Sciatic nerve (tissue), 1 donor: ENCODE results near the gene CYB5R4.

DNA sequence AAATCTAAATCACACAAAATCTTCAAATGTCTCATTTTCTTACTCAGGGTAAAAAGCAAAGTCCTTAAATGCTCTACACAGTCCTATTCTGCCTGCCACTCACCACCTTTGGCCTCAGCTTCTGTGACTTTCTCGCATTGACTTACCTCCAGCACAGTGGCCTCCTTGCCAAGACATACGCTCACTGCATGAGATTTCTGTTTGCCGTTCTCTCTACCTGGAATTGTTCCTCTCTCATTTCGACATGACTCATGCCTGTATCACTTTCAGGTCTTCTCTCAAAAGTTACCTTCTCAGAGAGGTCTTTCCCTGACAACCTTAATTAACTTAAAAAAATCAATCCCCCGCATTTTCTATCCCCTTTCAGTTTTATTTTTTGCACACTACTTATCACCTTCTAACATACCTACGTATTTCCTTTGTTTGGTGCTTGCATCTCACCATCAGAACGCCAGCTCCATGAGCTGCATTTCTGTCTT, 24.6 kb downstream of the TENT5A start:
- PRO-cap: no peak

DNA sequence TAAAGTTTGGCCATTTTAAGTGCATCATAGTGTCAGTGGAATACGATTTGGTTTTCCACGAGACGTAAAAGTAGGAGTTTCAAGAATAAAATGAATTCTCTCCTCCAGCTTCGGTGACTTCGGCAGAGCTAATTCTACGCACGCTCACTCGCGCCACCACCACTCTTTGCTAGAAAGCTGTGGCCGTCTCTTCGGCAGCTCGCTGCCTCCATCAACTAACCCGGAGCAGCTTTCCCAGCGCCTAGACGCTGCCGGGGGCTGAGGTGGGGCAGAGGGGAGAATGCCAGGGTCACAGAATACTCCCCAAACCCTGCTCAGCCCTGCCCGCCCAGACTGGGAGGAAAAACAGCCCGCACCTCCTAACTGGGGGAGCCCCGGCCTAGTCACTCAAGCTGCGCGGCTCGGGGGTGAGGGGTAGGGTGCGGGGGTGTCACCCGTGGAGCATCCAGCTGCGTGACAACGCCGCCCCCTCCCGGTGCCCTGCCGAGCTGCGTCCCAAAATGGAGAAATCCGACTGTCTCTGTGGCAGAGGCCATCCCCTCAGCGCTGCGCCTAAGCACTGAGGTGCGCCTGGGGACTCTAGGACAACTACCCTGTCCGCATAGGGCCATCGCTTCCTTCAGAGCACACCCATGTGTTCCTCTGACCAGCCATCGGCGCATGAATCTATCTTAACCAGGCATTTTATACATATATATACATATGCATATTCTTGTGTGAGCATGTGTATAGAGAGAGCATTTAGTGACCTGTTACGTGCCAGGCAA, 1.3 kb upstream of the TENT5A start:
- PRO-cap: unidirectional peak, plus-strand start at position 147 of the sequence; bidirectional peak, plus-strand start at position 352 of the sequence, minus-strand start at position 335 of the sequence; unidirectional peak, minus-strand start at position 388 of the sequence

DNA sequence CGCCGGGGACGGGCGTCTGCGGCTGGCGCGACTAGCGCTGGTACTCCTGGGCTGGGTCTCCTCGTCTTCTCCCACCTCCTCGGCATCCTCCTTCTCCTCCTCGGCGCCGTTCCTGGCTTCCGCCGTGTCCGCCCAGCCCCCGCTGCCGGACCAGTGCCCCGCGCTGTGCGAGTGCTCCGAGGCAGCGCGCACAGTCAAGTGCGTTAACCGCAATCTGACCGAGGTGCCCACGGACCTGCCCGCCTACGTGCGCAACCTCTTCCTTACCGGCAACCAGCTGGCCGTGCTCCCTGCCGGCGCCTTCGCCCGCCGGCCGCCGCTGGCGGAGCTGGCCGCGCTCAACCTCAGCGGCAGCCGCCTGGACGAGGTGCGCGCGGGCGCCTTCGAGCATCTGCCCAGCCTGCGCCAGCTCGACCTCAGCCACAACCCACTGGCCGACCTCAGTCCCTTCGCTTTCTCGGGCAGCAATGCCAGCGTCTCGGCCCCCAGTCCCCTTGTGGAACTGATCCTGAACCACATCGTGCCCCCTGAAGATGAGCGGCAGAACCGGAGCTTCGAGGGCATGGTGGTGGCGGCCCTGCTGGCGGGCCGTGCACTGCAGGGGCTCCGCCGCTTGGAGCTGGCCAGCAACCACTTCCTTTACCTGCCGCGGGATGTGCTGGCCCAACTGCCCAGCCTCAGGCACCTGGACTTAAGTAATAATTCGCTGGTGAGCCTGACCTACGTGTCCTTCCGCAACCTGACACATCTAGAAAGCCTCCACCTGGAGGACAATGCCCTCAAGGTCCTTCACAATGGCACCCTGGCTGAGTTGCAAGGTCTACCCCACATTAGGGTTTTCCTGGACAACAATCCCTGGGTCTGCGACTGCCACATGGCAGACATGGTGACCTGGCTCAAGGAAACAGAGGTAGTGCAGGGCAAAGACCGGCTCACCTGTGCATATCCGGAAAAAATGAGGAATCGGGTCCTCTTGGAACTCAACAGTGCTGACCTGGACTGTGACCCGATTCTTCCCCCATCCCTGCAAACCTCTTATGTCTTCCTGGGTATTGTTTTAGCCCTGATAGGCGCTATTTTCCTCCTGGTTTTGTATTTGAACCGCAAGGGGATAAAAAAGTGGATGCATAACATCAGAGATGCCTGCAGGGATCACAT, 1.8 kb downstream of the TPBG start:
- PRO-cap: unidirectional peak, minus-strand start at position 155 of the sequence; unidirectional peak, minus-strand start at position 196 of the sequence

GRCh38 chr6:83333679-83334062, 97.2 kb downstream of the ME1 start:
- PRO-cap: no peak

GRCh38 chr6:83334063-83334279, 96.9 kb downstream of the ME1 start:
- PRO-cap: no peak

DNA sequence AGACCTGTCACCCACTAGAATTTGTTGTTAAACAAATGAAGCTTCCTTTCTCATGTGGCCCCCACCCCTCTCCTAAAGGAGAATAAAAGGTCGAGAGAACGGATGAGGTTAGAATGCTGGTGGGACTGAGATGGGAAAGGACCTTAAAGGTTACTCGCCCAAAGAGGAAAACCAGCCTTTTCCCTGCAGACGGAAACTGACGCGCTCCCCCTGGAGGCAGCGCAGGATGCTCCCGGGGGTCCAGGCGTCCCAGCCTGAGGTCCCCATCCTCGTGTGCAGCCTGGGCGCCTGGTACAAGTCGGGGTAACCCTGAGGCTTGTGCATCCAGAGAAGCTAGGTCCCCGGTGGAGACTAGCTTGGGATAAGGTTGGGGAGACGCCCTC, 555 bp upstream of the PRSS35 start:
- PRO-cap: no peak

DNA sequence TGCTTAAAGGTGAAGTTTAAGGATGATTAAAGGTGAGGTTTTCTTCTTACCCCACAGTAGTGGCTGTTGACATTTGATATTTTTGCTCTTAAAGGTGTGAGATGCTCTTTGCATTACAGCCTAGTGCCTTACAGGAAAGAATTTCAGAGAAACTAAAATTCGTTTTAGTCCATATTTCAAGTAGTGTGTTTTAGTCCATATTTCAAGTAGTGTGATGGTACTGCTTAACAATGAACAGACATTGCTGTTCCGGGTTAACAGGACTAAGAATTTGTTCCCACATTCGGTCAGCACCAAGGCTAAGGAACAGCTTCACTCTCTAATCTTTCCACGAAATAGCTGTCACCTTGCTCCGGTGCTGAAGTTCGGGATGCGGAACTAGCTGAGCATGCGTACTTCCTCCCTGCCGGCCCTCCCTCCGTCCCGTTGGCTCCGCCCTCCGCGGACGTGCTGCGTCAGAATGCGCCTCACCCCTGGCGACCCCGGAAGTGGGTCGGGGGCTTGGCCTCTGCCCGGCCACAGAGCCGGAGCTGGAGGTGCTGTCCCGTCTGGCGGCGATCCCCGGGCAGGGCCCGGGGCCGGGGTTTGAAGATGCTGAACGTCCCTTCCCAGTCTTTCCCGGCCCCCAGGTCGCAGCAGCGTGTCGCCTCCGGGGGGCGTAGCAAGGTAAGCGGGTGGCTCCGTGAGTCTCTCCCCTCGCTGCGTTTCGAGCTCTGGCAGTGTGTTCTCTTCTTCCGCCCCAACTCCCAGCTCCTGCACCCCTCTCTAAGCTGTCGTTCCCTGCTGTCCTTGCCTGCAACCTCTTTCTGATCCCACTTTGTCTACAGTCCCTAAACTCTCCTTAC, at the start of gene CYB5R4:
Gene CYB5R4, plus strand, starts transcription at position 498 of the 845 bp plus-strand sequence.
- PRO-cap: bidirectional peak, plus-strand start at position 487 of the sequence, minus-strand start at position 428 of the sequence

DNA sequence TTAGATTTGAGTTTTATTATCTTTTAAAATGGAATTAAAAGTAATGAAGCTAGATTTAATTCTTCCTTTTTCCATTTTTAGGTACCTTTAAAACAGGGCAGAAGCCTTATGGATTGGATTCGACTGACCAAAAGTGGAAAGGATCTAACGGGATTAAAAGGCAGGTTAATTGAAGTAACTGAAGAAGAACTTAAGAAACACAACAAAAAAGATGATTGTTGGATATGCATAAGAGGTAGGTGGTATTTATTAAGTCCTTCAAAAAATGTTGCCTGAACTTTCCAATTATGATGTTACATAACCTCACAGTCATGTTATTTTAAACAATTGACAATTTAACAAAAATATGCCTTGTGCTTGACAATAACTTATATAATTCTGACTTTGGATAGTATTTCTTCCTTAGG, 4.6 kb downstream of the CYB5R4 start:
- PRO-cap: no peak

DNA sequence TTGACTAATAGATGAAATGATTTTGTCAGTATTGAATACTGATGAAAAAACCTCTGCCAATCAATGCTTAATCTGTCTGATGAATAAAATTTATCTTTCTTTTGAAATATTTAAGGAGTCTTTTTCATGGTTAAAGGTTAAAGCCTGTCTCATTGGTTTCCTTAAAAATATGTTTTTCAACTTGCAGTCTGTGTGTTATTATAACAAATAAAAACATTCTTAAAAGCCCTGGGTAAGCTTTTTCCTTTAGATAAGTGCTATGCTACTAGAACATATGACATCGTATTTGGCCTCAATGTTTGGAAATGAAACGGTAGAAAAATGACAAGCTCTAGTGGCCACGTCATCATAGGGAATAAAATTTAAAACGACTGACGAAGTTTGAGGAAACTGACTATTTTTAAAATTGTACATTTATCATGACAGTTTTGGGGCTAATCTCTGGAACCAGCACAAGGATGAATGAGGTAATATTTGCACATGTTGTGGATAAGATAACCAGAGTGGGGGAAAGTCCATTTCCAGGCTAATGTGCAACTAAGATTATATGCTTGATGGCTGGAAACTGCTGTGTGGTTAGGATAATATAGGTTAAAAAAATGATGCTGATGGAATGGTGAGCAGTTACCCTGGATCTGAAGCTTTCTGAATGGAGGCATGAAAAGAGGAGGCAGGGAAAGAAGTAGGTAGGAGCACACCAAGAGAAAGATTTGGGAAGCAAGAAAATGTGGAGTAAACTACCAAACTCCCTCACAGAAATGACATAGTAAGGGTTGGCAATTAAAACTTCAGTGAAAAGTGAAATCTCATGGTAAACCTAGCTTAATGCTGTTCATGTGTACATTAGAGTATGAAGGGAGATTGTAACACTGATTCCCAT, 42.5 kb upstream of the CEP162 start:
- PRO-cap: no peak

- PRO-cap: no peak
Observed at GRCh38 chr6:85061721-85062177, 297.4 kb upstream of the TBX18 start.

DNA sequence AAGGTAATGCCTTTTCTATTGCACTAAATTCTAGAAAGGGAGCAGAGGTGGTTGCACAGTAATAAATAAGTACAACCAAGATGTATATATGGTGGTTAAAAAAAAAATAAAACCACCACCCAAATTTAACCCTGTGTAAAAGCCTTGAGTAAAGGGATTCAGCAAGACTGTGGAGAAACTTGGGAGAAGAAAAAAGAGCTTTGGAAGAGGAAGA, 1.4 kb downstream of the NT5E start:
- PRO-cap: no peak

DNA sequence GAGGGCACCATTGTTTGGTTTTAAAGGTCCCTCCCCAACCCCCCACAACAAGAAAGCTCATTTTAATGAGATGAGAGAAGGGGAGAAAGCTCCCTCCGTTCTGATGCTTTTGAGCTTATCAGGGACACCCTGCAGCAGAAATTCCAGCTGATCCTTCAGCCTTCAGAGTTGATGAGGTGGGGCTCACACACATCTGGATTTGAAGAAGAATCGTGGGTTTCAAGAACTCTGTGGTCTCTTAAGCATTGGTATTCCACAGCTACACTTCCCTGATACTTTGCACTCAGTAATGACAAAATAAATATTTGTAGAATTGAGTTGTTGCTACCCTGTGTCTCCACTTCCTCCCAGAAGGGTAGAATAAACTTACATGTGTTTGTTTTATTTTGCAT, 2.0 kb downstream of the NT5E start:
- PRO-cap: no peak

DNA sequence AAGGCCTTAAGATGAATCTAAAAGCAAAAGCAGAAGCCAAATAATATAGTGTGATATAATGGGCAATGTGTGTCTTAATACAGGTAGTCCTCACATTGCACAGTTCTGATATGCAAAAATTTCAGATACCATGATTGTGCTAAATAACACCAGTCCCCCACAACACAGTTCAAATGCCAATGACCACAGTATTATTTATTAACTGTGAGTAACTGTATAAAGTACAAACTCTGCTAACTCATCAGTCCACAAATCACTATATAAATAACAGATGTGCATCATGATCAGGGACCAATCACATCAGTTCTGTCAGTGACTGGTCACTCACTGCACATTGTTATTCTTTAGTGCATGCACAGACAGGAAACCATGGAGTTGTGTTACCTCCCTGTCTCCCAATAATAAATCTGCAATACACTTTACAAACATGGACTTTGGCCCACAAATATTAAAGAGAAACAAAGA, 18.5 kb downstream of the SNX14 start:
- PRO-cap: no peak

- PRO-cap: no peak
Observed at GRCh38 chr6:85609626-85610879, 16.4 kb upstream of the SNX14 start.

- PRO-cap: no peak
Observed at GRCh38 chr6:85612682-85613173, 19.1 kb upstream of the SNX14 start.

- PRO-cap: no peak
Observed at GRCh38 chr6:85636542-85637572, 5.8 kb downstream of the SYNCRIP start.

GRCh38 chr6:85643477-85644382, 1.0 kb upstream of the SYNCRIP start:
- PRO-cap: bidirectional peak, plus-strand start at chr6:85643535, minus-strand start at chr6:85643317; bidirectional peak, plus-strand start at chr6:85643700, minus-strand start at chr6:85643855; bidirectional peak, plus-strand start at chr6:85644267, minus-strand start at chr6:85644161

DNA sequence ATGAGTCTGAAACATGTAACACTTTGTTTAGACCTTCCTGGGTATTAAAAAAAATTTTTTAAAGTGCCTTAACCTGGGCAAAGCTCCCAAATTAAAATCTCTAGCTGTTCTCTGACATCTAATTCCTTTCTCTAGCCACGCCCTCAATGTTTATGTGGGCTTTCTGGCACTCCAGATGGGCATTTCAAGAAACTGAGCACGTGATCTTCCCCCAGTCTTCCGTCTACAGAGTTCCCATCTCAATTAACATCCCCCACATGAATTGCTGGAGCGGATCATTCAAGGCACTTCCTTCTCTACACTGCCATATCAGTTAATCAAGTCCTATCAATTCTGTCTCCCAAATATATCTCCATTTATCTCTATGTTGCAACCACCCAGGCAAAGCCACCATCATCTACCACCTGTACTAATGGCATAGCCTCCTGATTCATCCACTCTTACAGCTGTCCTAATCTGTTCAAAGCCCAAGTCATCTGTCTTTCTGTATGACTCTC, 2.6 kb upstream of the SYNCRIP start:
- PRO-cap: no peak

- PRO-cap: unidirectional peak, plus-strand start at chr6:85864721
Observed at GRCh38 chr6:85864328-85865045, 221.8 kb upstream of the SYNCRIP start.

DNA sequence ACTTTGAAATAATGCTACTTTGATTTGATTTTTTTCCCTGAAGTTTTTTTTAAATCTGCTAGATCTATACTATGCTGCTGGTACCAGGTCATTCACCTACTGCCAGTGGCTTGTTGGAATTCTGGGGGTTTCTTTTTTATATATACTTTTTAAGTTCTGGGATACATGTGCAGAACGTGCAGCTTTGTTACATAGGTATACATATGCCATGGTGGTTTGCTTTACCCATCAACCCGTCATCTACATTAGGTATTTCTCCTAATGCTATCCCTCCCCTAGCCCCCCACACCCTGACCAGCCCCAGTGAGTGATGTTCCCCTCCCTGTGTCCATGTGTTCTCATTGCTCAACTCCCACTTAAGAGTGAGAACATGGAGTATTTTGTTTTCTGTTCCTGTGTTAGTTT, 644.3 kb upstream of the HTR1E start:
- PRO-cap: no peak